HT-29 (cell line): ENCODE measurements around the genes TBC1D8, CREG2, MAP4K4 and IL1R2.

DNA sequence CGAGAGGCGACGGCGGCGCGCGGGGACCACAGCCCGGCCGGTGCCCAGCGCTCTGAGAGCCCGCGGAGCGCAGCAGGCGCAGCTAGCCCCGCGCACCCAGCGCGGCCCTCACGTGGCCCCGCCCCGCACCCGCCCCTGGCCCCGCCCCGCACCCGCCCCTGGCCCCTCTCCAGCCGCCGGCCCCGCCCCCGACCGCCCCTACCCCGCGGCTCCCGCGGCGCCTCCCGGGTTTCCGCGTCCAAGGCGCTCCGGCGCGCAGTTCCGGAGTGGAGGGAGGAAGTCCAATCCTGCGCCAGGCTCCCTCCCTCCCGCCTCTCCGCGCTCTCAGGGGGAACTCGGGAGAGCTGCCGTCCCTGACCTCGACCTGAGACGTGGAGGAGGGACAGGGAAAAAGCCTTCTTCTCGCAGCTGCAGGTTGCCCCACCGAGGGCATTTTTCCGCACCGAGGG, at the start of gene TBC1D8:
TBC1D8 (minus strand) TSS at position 54 of the 449 bp plus-strand sequence.
- RAMPAGE, long total RNA: no peak

GRCh38 chr2:101253075-101253700, 502 bp downstream of the CNOT11 start:
- RAMPAGE, long total RNA: no peak

DNA sequence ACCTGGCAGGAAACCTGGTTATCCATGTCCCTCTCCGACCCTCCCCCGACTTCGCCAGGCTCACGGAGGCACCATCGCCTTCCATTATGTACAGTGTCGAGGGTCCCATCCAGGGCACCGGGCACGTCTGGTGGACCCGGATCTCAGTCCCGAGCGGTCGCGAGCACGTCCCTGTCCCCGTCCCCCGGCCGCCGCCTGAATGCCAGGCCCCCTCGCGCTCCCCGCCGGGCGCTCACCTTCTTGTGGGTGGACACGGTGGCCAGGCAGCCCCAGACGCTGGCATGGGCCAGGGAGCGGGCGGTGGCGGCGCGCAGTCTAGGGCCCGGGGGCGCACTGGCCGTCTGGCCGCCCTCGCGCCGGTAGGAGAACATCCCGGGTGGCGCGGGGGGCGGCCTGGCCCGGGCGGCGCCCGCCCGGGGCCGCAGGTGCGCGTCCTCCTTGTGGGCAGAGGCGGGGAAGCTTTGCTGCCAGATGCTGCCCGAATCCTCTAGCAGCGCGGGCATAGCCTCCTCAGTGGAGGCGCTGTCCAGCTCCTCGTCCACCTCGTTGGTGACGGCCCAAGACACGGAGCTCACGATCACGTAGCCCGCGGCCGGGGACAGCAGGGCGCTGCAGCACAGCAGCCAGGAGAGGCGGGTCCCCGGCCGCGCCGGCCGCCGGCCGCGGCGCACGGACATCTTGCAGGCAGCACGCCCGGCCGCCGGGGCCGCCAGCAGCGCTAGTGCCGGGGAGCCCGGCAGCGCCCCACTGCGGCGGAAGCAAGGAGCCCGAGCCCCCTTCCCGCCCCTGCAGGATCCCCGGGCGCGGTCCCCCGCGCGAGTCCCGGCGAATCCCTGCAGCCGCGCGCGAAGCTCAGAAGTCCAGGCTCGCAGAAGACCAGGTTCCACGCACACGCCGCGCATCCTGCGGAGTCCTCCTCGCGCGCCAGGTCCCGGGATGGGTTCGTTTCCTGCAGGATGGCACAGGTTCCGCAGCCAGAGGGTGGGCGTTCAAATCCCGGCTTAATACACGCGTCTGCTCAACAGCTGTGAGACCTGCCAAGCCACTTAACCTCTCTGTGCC, at the start of gene CREG2:
CREG2 (minus strand) TSS at position 723 of the 1,062 bp plus-strand sequence.
- RAMPAGE, long total RNA: no peak

DNA sequence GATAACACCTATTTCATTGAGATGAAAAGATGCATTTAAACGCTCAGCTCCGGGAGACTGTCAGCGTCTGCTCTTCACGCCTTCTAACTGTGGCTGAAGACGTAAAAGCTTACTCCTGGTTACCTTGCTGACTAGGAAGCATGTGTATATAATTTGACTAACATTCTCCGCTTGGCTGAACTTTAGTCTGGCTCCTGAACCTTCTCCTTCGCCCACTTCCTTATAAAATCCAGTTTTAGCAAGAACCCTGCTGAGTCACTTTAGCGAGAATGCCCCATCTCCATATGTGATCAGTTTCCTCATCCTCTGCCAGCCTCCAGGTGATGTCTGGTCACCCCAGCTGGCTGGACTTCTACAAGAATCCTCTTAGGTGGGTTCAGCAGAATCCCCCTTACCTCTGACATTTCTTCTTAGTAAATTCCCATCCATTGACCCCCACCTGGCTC, 12.8 kb upstream of the CREG2 start:
- RAMPAGE, long total RNA: no peak

GRCh38 chr2:101697294-101698373, at the start of gene MAP4K4:
MAP4K4 (plus strand) TSS chr2:101697707.
- RAMPAGE, long total RNA: no peak

GRCh38 chr2:101710482-101711026, 13.0 kb downstream of the MAP4K4 start:
- RAMPAGE, long total RNA: no peak

DNA sequence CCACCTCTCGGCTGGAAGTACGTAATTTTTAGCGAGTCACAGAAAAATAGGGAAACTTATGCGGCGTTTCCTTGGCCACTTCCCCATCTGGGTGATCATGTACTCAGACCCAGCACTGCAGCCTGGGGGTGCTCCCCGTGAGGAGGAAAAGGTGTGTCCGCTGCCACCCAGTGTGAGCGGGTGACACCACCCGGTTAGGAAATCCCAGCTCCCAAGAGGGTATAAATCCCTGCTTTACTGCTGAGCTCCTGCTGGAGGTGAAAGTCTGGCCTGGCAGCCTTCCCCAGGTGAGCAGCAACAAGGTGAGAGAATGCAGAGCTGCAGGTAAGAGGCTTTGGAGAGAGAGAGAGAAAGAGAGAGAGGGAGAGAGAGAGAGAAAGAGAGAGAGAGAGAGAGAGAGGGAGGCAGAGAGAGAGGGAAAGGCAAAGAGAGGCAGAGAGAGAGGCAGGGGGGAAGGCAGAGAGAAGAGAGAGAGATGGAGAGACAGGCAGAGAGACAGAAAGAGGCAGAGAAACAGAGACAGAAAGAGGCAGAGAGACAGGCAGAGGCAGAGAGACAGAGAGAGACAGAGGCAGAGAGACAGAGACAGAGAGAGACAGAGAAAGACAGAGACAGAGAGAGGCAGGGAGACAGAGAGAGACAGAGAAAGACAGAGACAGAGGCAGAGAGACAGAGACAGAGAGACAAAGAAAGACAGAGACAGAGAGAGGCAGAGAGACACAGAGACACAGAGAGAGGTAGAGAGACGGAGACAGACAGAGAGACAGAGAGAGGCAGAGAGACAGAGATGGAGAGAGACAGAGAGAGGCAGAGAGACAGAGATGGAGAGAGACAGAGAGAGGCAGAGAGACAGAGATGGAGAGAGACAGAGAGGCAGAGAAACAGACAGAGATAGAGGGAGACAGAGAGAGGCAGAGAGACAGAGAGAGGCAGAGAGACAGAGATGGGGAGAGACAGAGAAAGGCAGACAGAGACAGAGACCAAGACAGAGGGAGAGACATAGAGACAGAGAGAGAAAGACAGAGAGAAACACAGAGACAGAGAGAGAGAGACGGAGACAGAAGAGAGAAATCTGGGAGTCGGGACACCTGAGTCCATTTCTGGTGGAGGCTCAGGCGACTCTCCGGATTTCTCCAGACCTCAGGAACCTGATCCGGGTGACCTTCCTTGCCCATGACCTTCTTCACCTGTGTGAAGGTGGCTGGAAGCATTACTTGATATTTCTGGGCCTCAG, at the start of gene IL1R2:
IL1R2 (plus strand) TSS at position 251 of the 1,234 bp plus-strand sequence.
- RAMPAGE, long total RNA: no peak

DNA sequence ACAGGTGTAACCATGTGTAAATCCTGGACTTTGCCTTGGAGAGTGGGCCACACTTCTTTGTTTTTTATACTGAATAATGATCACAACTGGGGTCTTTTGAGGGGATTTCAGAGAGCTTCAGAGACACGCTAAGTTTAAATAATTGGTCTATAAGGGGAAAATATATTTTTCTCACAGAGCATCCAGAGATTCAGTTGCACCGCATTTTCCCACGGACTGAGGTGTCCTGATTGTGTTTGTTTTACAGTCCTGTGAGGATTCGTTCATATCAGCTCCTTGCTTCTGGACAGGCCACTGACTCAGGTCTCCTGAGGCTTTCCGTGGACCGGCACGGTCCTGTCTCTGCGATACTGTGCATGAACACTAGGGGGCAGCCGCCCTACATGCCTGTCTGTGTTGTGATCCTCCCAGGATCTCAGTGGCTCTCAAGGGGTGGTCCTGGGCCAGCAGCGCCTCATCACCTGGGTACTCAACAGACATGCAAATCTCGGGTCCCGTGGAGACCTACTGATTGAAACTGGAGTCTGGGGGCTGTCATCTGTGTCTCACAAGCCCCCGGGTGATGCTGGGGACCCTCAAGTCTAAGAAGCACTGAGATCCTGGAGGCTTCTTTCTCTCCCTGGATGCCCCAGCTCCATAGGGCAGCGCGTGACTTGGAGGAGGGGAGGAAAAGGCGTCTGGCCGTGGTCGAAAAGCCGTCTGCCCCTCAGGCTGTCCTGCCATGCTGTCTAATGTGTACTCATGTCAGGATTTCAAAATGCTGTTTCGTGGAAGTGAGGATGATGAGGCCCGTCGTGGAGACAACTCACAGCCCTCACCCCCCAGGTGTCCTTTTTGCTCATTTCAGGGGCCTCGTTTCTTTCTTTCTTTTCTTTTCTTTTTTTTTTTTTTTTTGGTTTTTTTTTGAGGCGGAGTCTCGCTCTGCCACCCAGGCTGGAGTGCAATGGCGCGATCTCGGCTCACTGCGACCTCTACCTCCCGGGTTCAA, 29.0 kb downstream of the IL1R2 start:
- RAMPAGE, long total RNA: no peak

DNA sequence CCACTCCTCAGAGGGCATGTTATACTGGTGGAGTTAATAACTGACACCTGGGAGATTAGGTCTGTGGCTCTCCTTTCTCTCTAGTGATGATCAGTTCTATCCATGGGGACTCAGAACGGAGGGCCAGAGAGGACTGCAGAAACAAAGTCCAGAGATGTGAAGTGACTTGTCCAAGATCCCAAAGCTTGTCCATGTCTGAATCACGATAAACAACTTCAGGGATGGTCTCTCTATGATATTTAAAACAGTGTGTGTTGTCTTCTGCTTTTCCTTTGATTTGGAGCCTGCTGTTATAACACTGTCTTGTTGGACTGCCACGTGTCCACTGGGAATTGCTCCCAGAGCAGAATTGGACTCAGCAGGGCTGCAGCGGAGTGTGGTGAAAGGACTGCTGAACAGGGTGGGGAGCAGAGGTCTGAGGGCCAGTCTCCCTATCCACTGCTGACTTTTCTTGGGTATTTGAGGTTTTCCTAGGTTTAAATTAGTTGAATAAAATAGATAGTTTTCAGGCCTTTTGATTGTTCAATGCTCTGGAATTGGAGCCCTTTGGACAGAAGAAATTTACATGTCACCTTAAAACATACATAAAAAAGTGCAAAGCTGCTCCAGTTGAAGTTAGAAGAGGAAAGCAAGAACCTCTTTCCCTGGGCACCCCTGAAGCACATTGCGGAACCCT, 68.3 kb downstream of the IL1R2 start:
- RAMPAGE, long total RNA: no peak

DNA sequence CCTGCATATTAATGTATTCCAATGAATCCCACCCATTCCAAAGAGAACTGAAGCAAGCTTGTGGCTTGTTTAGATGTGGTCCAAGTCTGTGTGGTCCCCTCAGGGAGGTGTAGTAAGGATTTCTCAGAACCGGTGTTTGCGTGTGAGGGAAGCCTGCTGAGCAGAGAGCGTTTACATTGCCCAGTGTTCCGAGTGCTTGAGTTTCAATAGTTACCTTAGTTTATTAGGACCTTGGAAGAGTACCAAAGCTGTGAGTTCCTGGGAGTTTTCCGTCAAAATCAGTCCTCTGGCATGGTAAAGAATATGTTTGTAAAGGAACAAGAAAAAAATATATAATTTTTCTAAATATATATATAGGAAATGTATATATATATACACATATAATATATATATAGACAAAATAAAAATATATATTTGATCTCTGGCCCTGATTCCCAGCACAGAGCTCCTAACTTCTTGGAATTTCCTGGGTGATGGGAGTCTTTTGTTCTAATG, 24.9 kb upstream of the IL1R1 start:
- RAMPAGE, long total RNA: no peak

DNA sequence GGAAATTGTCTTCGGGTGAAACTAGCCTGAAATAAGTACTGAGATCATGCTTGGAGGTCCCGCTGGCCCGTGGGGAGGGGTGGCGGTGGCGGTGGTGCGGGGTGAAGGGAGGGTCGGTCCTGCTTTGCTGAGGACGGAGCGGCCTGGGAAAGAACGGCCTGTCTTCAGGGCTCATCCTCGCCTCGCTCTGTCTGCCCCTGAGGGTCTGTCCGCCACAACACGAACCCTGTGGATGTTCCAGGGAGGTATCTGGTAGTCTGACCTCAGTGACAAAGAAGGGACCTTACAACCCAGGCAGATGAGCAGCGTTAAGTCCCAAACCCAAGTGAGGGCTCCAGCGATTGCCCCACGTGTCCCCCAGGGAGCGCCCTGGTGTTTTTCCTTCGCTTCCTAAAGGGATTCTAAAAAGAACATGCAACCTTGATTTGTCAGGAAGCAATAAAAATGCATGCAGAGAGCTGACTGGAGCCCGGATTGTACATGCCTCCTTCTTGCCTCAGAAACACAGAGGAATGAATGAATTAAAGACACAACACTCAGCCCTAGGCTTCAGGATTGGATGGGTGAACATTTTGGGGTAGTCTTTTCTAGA, 58.9 kb downstream of the IL1RL2 start:
- RAMPAGE, long total RNA: no peak

DNA sequence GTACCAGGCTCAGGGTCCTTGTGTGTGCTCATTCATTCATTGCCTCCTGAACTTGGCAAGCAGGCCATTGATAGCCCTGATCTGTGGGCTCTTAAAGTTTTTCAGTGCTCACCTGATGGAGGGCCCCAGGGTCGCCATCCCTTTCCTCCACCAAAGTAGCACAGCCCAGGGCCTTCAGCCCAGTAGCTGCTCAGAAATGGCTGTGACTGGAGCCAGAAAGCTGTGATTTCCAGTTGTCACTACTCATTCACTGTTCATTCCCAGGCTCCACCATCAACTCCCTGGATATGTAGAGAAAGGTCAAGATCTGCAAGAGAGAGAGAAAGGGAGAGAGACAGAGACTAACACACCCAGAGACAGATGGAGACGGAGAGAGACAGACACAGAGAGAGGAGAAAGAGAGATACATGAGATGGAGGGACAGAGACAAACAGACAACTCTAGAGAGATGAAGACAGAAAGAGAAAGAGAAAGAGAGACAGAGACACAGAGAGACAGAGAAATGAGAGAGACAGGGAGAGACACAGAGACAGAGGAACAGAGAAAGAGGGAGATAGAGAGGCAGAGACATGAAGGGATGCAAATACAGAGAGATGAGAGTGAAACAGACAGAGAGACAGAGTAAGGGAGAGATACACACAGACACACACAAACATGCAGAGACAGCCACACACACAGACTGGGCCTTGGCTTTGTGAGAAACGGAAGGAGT, 32.0 kb downstream of the IL18R1 start:
- RAMPAGE, long total RNA: no peak

- RAMPAGE, long total RNA: no peak
Observed at GRCh38 chr2:102685461-102685965, 51.2 kb downstream of the MFSD9 start.

GRCh38 chr2:102686452-102686878, 50.2 kb downstream of the MFSD9 start:
- RAMPAGE, long total RNA: no peak

DNA sequence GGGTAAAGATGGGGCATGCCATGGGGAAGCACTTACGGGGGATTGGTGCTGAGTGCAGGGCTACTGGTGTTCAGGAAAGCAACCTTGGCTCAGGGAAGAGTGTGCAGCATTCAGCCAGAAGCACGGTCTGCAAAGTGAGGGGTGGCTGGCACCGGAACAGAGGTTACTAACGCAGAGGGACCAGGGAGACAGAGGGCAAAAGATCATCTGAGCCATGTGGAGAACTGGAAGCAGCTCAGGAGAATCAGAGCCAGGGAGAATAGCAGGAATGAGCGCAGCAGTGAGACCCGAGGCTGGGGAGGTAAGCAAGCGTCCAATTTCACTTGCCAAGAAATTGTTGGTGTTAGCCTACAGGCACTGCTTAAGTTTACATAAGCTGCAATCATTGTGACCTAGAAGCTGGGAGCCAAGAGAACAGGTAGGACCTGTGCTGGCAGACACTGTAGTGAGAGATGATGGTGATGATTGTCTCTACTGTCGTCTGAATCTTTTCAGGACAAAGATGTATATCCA, 372.6 kb upstream of the POU3F3 start:
- RAMPAGE, long total RNA: no peak

GRCh38 chr2:104704845-104705044, 149.2 kb upstream of the POU3F3 start:
- RAMPAGE, long total RNA: no peak

GRCh38 chr2:104790776-104791243, 63.1 kb upstream of the POU3F3 start:
- RAMPAGE, long total RNA: no peak

DNA sequence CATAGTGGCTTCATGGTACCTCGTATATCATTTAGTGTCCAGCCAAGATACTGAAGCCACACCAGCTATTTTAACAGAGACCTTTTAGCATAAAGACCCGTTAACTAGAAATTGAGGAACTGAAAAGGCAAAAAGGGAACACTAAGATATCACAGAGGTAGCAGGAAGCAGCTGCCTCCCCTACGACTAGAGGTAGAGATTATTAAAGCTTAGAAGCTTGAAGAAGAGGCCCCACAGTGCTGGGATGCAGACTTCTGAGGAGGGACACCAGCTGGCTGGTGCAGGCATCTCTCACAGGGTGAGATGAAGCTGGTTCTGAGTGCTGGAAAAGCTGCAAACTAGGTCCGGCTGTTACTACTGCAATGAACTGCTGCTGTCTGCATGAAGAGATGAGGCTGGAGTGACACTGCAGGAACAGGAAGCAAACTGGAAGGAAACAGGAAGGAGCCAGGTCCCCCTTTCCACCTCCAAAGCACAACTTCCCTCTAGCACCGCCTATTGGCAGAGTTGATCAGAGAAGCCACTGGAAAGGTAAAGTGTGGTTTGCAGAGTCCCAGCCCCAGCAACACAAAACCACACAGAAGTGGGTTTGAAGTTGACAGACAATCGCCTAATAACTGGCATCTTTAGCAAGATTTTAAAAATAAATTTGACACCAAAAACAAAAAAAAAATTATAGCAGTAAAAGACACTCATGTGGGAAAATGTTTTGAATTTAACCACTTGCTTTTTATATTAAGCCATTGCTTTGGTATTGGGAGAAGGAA, 61.1 kb upstream of the MRPS9 start:
- RAMPAGE, long total RNA: no peak

DNA sequence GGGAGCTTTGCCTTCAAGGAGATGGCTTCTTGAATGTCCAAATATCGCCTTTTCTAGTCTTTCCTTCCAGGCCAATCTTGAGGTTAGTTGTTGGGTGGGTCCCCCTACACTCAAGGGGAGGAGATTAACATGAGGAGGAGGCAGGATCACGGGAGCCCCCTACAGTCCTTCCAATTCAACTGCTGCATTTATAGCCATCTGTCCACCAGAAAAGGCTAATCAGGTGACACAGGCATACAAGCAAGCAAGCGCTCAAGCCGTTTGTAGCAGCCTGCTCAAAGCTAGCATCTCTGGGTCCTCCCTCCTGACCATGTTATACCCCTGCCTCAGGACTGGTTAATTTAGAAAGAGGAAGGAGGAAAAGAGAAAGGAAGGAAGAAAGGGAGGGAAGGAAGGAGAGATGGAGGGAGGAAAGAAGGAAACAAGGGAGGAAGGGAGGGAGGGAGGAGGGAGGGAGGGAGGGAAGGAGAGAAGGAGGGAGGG, 87.6 kb downstream of the MRPS9 start:
- RAMPAGE, long total RNA: no peak

GRCh38 chr2:105184232-105184647, 57.3 kb upstream of the GPR45 start:
- RAMPAGE, long total RNA: no peak